Mesenteric fat pad (tissue), 1 donor: ENCODE measurements around a stretch of chr1.

DNA sequence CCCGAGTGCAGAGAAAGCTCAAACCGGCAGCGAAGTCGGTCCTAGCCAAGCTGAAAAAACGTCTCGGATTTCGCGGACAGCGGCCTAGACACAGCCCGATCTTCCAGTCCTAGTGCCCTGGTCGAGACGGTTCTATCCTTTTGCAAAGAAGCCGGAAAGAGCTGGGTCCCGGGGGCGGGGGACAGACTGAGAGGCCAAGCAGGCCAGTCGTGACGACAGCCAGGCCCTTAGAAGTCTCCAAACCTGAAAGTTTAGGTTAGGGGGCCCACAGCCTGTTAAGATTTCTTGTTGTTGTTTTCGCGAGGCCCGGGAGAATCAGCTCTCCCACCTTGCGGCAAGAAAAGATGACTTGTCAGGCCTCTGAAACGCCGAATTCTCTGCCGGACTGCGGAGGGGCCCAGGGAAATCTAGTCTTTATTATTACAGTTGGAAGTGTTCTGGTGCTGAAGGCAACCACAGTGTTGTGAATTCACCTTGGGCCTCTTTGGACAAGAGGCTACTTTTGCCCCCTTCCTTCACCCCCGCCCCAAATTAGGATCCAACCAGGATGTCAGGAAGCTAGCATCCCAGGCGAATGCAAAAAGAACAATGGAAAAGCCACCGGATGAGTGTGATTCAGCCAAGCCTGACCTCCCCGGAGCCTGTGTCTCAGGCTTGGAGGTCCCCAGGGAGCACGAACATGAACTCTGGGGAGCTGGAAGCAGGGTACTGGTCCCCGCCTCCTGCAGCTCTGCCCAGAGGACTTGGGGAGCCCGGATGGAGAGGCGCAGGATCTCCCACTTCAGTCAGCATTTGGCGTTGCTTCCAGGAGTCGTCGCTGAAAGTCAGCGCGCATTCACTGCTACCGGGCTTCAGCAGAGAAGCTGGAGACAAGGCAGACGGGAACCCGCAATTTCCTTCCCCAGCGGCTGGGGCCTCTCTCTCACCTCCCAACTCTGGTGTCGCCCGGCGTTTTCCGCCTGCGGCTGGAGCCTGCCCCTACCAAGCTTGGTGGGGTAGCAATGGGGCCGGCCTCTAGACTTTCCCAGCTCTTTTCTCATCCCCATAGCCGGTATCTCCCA lies 1.6 kb upstream of the TBX15 start:
- PRO-cap, result no peak

GRCh38 chr1:119604380-119604971 lies 43.6 kb downstream of the ZNF697 start:
- PRO-cap, result no peak

DNA sequence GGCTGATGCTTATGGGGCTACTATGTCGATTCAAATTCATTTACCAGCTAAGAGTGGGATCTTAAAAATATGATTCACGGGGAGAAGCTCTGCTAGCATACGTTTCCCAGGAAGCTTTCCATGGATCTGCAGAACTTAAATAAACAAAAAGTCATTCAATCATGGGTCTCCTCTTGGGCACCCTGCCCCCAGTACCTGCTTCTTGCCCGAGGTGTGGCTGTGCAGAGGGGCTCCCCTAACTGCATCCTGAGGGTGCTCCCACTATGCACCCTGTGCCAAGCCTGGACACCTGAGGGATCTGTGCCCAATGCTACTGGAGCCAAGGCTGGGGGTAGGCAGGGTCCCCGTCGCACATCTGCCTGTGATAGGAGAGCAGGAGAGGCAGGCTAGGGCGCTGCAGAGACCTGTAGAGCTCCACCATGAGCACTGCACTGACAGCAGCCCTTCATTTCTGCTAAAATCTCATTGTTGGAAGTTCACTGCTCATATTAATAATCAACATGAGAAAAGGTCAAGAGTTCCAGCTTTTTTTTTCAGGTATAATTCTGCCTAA lies 19.9 kb downstream of the HMGCS2 start:
- PRO-cap, result no peak

- PRO-cap, result no peak
Measured at GRCh38 chr1:119774919-119775588, 6.3 kb upstream of the HMGCS2 start.

DNA sequence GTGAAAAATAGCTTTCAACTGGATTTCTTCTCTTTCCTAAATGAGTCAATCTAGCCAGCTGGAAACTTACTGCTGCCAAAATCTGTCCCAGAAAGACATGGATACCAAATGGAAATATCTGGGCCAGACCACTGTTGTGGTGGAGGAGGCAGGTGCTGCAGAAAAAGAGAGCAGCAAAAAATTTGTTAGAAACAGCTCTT lies 68.7 kb upstream of the ADAM30 start:
- PRO-cap, result no peak

DNA sequence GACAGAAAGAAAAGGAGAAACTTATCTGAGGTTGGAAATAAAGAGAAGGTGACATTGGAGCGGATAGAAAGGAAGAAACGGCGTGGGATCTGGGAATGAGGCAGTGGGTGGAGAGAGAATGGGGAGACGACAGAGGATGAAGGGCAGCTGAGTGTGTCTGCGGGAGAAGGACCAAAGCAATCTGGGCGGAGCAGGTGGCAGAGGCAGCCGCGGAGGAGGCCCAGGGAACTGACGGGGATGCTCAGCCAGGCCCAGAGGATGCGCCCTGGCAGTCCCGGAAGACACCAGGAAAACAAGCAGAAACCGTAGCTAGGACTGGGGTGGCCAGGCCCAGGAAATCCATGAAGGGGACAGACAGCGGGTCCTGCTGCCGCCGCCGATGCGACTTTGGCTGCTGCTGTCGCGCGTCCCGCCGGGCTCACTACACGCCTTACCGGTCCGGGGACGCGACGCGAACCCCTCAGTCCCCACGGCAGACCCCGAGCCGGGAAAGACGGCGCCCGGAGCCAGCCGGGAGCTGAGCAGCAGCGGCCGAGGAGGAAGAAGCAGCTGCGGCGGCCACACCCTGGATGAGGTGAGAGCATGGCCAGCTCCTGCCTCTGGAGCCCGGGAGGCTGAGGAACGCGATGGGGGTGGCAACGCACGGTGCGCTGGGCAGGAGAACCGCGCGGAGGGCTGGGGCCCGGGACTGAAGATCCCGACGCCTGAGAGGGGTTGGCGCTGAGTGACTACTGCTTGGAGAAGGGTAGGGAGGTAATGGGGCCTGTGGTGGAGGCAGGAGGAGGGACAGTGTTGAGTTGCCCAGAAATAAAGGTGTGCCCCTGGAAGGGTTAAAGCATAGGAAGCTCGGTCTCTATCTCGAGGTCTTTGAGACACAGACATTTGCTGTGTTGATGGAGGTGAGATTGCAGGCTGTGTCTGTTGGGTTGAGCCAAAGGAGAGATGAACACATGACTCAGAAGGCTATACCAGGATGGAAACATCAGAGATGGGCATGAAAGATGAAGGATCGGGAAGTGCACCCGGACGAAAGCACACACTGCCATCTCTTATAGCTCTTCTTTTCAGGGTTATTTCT lies 20.8 kb upstream of the SEC22B start:
- PRO-cap, result no peak

GRCh38 chr1:120342363-120343129 lies 72.3 kb upstream of the NBPF8 start:
- PRO-cap, result no peak

DNA sequence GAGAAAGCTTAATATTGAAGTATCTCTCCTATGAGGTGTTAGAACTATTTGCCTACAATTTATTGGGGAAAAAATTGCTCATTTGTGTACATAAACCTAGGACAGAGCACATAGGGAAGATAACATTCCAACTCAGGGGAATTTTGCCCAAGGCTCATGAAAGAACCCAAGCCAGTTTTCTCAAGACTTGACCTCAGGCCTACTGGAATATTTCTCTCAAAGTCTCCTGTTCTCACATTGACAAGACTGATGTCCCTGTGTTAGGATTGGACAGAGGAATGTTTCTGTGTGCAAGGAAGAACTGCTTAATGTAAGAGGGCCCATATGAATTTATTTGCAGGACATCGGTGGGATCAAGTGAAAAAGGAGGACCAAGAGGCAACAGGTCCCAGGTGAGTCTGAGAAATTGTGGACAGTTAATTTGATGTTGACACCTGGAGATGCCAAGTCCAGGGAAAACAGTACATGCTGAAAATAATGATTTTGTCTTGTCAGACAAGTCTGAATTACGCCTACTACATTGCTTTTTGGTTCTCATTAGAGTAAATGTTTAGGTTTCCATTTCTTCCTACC lies 45.5 kb downstream of the NBPF8 start:
- PRO-cap, result no peak

GRCh38 chr1:120461113-120461435 lies 46.2 kb downstream of the NBPF8 start:
- PRO-cap, result no peak

DNA sequence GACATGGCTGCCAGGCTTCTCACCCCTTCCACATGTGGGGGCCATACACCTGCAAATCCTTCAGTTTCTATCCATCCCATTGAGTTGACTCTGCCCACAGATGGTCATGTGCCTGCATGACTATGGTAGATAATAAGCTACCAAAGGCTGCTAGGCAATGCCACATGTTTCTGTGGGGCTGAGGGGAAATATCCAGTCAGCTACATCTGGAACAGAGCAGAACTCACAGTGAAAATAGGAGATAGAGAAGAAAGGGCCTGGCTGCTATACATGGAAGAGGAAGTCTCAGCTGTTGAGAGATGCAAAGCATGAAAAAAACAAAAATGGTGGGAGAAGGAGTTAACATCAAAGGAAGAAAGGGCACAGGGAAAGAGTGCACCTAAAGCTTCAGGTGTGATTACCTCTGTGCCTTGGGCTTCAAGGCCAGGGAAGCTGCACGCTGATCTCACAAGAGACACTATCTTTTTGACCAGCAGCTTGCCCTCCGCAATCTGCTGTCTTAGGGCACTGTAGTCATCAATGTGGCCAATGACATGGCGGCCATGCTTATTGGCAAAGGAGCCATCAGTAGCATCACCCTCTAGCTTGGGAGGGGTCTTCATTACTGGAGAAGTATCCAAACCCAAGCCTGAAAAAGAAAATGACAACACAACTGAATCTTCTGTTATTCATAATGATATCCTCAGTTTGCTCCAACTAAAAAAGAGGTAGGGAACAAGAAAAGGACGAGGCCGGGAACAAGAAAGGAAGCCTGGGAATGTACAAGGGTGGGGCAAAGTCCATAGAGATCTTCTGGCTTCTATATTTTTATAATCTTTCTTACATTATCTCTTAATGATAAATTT lies 79.2 kb downstream of the NBPF8 start:
- PRO-cap, result no peak

DNA sequence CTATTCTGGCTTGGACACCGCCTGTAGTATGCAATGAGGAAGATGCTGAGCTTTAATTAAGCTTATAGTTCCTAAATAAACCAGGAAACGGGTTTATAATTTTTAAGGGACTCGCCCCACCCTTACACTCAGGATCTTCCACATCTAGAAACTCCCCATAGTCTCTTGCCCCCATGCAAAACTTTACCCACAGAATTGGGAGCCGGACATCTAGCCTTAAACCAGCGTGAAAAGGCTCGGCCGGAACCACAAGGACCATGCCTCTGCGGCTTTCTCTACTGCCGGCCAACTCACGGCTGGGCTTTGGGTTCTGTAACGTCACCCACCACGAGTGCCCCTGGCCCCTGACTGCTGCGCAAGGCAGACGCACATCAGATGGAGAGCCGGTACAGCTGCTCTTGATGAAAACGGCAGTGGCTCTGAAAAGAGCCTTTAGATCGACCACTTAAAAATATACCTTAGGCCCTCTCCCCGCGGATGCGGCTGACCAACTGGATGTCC lies 66.4 kb downstream of the FAM72B start:
- PRO-cap, result no peak

DNA sequence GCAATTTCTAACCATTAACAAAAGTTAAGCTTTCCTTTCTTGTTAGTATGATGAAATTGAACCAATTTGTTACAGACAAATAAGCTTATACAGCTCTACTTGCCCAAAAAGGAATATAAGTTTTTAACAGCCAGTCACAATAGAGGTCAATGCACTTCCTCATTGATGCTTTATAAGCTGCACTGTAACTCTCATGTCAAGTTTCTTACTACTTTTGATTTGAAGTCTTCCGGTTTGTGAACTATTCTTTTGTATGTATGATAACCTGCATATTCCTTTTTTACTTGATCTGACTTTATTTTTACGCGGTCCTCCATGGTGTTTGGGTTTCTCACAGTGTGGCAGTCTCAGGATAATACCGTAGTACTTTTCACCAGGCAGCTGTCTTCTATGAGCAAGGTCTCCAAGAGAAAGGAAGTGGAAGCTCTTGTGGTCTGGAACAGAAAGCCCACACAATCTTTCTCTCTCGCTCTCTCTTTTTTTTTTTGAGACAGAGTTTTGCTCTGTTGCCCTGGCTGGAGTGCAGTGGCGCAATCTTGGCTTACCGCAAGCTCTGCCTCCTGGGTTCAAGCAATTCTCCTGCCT lies 331.6 kb downstream of the SRGAP2C start:
- PRO-cap, result no peak

- PRO-cap, result no peak
Measured at GRCh38 chr1:121522247-121522517, 337.4 kb downstream of the SRGAP2C start.

- PRO-cap, result no peak
Measured at GRCh38 chr1:121551337-121552010, 366.7 kb downstream of the SRGAP2C start.

DNA sequence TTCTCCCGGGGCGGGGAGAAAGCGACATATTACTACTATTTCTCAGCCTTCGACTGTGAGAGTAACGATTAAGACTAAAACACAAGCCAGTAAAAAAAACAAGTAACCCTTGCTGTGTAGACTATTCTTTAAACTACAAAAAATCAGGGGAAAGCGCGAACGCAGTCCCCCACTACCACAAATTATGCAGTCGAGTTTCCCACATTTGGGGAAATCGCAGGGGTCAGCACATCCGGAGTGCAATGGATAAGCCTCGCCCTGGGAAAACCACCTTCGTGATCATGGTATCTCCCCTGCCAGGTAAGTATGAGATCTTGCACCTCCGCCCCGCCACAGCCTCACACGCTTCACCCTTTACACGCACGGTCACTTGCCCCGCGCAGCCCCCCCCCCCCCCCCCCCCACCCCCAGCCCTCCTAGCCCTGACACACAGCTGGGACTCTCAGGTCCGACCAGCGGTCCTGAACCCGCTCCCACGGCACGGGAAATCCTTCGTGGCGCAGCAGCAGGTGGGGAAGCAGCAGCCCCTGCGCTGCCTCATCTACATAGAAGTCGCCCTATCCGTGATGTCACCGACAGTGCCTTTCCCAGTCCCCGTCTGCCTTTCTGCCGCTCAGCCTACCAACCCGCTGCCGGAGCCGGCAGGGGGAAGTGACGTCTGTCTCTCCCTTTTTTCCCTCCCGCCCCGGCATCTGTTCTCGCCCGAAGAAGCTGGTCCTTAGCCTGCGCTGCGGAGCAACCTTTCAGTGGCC lies 176.3 kb downstream of the H3-7 start:
- PRO-cap, result no peak

GRCh38 chr1:143838253-143838865 lies 67.4 kb downstream of the H3-7 start:
- PRO-cap, result no peak

GRCh38 chr1:144442945-144443633 lies 18.4 kb downstream of the NBPF15 start:
- PRO-cap, result no peak

DNA sequence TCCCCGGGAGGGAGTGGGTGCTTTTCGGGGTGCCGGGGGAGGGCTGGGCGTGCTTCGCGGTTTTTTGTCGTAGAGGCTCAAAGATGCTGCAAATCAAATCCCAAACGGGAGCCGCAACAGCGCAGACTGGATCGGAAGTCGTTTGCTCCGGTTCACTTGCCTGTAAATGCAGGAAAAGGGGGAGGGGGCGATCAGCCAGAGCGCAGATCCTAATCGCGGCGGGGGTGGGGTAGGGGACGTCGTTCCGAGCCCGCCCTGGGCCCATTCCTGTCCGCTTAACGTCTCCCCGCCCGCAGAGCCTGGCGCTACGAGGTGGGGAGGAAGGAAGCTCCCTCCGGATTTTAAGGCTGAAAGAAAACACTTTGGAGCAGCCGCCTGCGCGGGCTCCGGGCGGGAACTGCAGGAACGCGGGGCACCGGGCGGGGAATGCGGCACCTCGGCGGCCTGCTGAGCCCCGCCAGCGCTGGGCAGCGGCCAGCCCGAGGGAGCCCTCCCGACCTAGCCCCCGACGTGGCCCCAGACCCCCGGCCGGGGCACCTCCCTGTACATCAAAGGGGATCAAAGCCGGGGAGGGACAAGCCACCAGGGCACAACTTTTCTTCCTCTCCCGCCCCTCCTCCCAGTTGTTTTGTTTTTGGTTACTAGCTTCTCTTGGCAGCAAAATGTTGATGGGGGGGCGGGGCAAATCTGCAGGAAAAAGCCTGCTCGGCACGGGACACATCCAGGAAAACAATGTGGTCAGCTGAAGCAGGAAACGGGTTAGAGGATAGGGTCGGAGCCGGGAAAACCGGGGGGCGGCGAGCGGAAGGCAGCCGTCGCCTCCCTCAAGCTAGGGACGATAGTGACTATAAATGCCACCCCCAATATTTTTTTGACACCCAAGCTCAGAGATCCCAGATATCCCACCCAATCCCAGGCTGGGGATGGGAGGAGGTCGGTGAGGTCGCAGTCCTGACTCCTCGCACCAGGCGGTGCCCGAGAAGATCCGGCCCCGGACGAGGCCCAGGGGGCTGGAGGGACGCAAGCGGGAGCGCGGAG lies 1.5 kb downstream of the SRGAP2B start:
- PRO-cap, result no peak

DNA sequence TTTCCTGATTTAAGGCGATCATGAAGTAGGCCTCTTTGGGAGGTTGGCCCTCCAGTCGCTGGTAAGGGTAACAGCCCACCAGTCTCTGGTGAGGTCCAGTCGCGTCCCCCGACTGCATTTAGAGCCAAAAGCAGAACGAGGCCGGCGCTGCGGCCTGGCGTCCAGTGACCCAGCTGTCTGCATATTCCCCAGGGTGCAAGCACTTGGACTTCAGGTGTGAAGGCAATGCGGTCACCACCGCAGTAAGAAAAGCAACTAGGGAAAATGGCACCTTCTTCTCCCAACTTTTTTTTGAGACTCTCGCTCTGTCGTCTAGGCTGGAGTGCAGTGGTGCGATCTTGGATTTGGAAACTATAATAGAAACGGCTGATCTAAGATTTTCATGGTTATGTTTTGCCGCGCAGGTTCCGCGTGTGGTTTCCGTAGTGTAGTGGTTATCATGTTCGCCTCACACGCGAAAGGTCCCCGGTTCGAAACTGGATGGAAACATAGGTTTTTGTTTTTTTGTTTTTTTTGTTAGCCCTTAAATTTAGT lies 61.0 kb downstream of the FAM72D start:
- PRO-cap, result no peak

GRCh38 chr1:145189220-145189646 lies 52.7 kb downstream of the PPIAL4D start:
- PRO-cap, result no peak